ENCODE data around the gene PTPRB.

DNA sequence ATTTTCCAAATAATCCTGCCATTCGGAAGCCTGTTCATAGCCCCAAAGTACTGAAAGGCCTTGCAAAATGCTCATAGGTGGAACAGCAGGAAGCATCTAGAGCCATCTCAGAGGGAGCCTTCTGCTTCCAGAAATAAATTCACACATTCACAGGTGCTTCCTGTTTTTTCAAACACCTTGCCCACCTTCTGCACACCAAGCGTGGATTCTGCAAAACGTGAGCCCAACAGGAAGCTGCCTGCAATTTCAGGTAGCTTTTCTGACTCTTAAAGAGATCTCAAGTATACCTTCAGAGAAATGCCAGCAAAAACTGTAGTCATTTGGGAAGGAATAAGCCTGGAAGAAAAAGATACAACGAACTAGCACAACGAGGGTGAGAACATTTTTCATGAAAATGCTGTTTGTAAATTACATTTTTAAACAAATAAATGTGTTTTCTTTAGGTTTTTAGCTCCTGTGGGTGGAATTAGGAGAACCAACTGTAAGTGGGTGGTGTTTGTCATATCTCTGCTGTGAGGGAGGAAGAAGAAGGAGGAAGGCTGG is 170.3 kb downstream of the IFNG start:
- RRBS: no CpG with 5 or more reads among the region's 5 CpGs

- RRBS: no CpG with 5 or more reads among the region's 5 CpGs
Measured at GRCh38 chr12:68175342-68176238, 16.1 kb upstream of the IFNG start.

DNA sequence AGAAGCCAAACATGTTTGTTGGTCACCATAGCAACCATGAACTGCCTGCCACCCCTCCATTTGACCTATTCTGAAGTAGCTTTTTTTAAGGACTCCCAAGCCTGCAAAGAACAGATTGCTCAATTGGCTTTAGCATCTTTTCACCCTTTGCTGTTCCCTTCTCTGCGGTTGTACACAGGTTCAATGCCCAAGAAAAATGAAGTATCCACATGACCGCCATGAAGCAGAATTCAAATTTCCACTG is 35.9 kb upstream of the MDM1 start:
- RRBS: no CpG with 5 or more reads among the region's 2 CpGs

DNA sequence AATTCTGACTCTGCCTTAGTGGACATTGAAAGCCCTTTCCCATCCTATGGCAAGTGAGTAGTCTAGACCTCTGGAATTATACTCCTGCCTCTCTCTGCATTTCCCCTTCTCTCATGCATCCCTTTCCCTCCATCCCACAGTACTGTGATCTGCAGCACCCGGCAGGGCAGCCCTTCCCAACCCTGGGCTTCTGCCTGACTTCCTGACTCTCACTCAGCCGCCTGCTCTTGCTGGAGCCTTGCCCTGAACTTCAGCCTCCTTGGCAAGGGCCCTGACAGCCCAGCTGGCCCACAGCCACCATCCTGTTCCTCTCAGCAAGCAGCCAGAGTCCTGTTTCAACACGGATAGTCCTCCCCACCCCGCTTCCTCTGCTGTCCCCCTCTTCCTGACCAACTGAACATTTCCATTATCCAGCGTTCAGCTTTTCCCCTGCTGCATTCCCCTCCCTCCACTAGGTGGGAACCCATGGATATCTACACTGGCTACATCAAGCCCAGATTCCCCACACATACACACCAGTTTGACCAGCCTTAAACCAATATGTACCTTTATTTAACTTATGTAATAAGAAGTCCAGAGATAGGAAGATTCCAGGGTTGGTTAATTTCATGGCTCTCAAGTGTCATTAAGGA is 74.0 kb upstream of the MDM1 start:
- RRBS: no CpG with 5 or more reads among the region's 5 CpGs

DNA sequence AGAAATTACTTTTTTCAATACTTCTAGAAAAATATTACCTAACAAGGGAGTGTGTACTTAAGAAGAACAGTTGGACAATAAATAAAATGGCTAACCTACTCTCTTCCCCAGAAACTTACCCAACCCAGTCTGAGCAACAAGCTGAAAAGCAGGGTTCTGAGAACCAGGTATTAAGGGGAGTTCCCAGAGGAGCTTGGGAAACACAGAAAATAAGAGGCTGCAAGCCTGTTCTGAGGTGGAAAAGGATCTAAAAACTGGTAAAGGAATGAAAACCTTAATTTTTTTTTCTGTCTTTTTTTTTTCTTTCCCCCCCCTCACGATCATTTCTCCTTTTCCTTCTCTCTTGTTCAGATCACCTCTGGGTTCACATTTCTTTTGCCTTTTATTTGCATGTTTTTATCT is 78.1 kb upstream of the RAP1B start:
- RRBS: no CpG with 5 or more reads among the region's 1 CpG

- RRBS: no CpG with 5 or more reads among the region's 14 CpGs
Measured at GRCh38 chr12:68806444-68806937, 1.5 kb upstream of the MDM2 start.

DNA sequence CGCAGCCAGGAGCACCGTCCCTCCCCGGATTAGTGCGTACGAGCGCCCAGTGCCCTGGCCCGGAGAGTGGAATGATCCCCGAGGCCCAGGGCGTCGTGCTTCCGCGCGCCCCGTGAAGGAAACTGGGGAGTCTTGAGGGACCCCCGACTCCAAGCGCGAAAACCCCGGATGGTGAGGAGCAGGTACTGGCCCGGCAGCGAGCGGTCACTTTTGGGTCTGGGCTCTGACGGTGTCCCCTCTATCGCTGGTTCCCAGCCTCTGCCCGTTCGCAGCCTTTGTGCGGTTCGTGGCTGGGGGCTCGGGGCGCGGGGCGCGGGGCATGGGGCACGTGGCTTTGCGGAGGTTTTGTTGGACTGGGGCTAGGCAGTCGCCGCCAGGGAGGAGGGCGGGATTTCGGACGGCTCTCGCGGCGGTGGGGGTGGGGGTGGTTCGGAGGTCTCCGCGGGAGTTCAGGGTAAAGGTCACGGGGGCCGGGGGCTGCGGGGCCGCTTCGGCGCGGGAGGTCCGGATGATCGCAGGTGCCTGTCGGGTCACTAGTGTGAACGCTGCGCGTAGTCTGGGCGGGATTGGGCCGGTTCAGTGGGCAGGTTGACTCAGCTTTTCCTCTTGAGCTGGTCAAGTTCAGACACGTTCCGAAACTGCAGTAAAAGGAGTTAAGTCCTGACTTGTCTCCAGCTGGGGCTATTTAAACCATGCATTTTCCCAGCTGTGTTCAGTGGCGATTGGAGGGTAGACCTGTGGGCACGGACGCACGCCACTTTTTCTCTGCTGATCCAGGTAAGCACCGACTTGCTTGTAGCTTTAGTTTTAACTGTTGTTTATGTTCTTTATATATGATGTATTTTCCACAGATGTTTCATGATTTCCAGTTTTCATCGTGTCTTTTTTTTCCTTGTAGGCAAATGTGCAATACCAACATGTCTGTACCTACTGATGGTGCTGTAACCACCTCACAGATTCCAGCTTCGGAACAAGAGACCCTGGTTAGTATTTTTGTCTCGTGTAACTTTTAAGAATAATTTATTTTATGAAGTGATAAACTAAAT is 656 bp downstream of the MDM2 start:
- RRBS: 3% methylated on average over 16 of the region's 70 CpGs

DNA sequence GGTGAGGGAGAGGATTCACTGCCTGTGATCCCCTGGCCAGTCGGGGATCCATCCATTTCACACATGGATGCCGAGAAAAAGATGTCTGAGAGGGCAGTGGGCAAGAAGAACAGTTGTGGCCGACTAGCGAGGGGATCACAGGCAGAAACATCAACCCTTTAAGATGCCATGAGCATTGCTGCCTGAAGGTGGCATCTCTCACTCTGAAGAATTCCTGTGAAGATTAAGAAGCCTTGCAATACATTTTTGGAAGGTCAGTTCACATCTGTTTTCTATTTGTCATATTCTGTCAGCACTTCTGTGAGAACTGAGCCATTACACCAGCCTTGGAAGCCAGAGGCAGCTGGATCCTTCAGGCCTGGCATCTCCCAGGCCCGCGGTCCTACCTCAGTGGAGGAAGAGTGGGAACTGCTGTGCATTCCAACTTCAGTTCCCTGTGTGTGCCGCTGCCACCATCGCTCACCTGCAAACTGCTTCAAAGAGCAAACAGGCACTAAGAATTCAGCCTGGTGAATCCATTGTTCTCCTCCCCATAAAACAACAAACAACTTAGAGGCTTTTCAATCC is 54.4 kb upstream of the FRS2 start:
- RRBS: no CpG with 5 or more reads among the region's 8 CpGs

- RRBS: no CpG with 5 or more reads among the region's 4 CpGs
Measured at GRCh38 chr12:69534237-69534845, 50.9 kb upstream of the CCT2 start.

DNA sequence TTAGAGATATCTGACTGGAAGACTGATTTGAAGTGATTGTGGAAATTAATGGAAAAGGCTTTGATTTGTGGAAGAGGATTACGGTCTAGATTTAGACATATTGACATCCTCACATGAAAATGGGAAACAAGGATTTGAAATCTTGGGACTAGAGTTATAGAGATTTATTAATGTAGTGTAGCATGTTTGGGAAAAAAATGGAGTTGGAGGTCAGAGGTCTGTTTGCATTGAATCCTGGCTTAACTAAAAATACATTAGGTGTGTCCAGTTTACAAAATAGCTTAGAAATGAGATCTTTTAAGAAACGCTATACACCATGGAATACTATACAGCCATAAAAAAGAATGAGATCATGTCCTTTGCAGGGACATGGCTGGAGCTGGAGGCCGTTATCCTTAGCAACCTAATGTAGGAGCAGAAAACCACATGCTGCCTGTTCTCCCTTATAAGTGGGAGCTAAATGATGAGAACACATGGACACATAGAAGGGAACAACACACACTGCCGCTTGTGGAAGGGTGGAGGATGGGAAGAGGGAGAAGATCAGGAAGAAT is 14.2 kb upstream of the MYRFL start:
- RRBS: no CpG with 5 or more reads among the region's 4 CpGs

DNA sequence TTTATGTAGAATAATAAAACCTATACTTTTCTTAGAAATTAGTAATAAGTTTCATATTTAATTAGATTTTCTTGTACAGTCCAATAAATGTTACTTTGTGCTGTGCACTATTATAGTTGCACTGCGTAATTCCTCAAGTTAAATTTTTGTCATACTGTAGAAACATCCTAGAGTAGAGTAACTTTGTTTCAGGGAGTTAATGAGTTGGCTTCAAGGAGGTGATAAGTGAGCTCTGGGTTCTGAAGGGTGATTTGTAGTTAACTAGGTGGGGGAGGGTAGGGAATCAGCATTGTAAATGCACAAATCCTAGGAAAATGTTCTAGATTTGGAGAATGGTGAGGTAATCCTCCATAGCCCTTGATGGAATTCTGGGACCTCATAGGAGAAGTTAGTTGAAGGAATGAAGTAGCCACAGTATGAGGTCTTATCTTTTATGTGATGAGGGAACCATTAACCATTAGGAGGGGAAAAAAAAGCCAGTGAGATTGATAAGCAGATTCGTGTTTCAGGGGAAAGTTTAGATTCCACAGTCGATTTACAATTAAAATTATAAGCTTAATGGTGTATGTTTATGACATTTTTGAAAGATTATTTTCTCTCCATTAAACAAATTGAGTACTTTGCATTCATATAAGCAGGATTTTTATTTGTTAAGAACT is 8.0 kb downstream of the CNOT2 start:
- RRBS: no CpG with 5 or more reads among the region's 3 CpGs

- RRBS: no CpG with 5 or more reads among the region's 2 CpGs
Measured at GRCh38 chr12:70469475-70469702, 103.3 kb downstream of the KCNMB4 start.

GRCh38 chr12:70637186-70638051 is at the start of gene PTPRB:
Gene PTPRB (minus strand): TSS chr12:70637429.
- RRBS: no CpG with 5 or more reads among the region's 7 CpGs

DNA sequence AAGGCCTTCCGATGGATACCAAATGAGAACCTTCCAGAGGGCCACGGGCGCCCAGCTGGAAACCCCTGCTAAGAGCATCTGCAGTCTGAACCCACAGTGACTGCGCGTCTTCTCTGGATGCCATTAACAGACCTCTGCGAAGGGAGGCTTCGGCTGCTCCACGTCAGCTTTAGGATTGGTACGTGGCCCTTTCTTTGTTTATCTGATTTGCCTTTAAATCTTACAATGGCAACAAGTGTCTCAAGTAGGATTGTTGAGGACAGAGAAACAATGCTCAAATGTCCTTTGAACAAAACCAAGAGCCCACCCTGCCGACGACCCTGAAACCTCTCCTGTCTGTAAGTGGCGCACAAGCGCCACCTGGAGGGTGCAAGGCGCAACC is 82.4 kb upstream of the PTPRB start:
- RRBS: no CpG with 5 or more reads among the region's 14 CpGs

- RRBS: no CpG with 5 or more reads among the region's 4 CpGs
Measured at GRCh38 chr12:71158229-71158925, 578 bp upstream of the TSPAN8 start.

DNA sequence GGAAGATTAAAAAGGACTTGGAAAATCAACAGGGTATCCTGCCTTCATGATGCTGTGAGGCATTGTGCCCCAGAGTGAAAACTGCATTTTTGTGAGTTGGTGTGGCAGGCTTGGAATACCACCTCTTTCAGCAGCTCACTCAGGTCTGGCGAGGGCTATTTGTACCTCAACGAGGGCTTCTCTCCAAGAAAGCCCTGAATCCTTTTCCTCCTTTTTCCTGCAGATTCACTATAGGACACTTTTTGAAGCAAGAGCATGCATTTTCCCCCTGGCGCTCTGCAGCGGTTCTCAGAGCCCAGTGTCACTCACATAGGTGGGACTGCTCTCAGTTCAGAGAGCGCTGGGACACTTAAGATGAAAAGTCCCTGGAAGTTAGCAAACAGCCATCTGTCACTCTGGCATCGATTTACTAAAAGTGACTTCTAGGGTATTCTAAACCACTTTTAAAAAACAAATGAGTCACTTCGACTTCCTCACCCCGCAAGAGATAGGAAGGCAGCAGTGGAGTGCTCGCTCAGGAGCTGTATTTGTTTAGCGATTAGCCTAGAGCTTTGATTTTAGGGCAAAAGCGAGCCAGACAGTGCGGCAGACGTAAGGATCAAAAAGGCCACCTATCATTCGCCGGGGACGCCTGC is 813 bp upstream of the LGR5 start:
- RRBS: no CpG with 5 or more reads among the region's 16 CpGs

GRCh38 chr12:71469283-71469731 is 29.7 kb downstream of the LGR5 start:
- RRBS: no CpG with 5 or more reads among the region's 15 CpGs

DNA sequence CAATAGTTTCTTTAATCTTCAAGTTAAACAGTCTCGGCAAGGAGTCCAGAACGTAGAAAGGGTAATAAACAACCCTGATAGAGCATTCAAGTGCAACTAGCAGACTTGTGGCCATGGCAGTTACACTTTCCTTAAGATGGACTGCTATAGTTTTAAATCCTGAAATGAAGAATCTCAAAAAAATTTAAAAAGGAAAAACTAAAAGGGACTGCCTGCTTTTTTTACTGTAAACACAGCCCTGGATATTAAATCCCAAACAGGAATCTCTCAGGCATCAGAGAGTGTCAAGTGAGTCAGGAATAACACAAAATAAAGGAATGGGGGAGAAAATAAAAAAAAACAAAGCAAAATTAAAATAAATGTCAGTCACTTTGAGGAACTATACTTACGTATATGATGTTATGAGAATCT is 53.9 kb downstream of the ZFC3H1 start:
- RRBS: no CpG with 5 or more reads among the region's 3 CpGs